Osteocyte (in vitro differentiated cells): ENCODE data around the gene RLBP1.

- PRO-cap, result no peak
Measured at GRCh38 chr15:89096459-89097236, 8.4 kb downstream of the ABHD2 start.

DNA sequence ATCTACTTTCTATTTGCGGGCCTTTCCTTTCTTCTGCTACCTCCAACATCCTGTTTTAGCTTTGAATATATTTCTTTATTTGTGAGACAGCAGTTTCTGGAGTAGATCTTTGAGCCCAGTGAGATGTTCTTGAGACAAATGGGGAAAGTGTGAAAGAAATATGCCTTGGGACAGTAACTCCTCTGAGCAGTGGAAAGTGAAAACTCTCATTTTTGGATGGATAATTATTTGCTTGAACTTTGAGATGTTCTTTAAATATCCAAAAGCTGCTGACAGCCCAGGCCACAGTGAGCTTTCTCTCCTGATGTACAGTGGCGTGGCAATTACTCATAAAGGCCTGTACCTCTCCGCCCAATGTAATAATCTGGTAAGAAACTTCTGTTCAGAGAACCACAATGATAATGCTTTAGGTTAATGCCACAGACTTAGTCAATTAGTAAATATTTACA is 12.9 kb downstream of the ABHD2 start:
- PRO-cap, result no peak

- PRO-cap, result no peak
Measured at GRCh38 chr15:89102652-89103080, 14.4 kb downstream of the ABHD2 start.

DNA sequence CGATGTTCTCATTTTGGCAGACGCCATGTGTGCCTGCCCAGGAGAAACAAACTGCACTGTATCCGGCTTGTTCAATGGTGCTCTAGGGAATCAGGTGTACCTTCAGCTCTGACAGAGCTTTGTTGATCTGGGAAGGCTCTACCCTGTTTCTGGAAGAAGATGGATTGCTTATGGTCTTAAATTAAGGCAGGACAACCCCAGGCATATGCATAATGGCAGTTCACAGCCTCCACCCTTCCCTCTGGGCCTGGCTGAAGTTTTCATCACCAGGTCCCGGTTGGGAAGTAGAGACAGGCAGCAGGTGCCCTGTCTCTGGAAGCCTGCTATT is 34.1 kb downstream of the ABHD2 start:
- PRO-cap, result no peak

- PRO-cap, result no peak
Measured at GRCh38 chr15:89127059-89127639, 38.9 kb downstream of the ABHD2 start.

DNA sequence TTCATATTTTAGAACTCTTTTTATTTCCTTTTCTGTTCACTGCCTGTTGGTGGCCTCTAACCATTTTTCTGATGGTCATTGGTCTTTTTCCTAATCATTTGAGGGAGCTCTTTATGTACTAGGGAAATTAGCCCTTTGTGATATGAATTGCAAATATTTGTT is 45.2 kb downstream of the ABHD2 start:
- PRO-cap, result no peak

DNA sequence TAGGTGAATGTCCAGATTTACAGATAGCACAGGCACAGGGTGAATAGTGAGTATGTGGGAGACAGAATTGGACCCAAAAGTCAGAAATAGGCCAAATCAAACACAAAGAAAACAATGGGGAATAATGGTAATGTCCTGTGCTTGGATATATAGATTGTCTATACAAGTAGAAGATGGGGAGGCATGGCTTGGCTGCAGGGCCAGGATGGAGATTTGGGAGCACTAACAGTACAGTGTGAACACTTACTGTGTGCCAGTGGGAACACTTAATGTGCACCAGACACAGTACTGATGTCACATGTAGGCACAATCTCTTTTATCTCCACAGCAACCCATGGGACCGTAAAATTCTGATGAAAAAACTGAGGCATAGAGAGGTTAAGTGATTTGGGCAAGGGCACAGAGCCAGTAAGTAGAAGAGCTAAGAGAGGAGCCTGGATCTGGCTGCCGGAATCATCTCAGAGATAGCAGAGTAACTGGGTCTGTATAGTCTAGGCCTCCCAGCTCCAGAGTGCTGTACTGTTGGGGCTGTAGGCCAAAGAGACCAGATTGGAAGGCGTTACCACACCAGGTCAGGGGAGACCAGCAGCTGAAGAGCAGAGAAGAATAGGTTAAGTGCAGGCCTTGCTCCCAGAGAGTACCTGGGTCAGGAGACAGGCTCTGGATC is 63.4 kb downstream of the RLBP1 start:
- PRO-cap, result no peak

DNA sequence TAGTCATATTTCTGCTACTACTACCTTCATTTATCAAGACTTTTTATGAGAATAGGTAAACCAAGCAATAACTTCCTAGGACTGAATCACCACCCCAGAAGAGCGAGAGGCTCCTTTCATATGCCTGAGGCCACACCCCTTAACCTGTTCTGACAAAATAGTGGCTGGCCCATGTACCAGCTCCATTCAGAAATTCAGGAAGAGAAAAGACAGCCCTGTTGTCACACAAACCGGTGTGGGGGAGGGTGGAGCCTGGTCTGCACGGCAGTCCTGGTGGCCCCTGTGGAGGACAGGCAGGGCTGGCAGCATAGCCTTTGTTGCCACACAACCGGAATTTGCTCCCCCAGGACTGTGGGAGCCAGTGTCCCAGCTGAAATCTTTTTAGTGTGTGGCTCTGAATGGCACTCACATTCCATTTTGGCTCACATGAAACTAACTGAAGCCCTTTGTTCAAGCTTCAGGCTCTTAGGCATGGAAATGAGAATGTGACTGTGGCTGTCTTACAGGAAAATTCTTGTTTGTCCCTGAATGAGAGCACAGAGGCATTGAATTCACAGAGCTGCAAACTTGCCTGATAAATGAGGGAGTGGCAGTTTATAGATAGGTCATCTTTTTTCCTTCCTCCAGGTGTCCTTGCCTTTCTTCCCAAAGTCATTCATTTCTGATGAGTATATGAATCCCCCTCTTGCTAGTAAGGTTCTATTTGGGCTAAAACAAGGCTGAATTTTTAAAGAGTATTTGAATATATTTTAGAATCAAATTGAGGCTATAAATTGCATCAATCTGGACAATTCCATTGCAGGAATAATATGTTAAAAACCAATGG is 23.7 kb downstream of the RLBP1 start:
- PRO-cap, result no peak

GRCh38 chr15:89221281-89222050 is at the start of gene RLBP1:
Gene RLBP1 (minus strand): TSS chr15:89221579.
- PRO-cap, result no peak

DNA sequence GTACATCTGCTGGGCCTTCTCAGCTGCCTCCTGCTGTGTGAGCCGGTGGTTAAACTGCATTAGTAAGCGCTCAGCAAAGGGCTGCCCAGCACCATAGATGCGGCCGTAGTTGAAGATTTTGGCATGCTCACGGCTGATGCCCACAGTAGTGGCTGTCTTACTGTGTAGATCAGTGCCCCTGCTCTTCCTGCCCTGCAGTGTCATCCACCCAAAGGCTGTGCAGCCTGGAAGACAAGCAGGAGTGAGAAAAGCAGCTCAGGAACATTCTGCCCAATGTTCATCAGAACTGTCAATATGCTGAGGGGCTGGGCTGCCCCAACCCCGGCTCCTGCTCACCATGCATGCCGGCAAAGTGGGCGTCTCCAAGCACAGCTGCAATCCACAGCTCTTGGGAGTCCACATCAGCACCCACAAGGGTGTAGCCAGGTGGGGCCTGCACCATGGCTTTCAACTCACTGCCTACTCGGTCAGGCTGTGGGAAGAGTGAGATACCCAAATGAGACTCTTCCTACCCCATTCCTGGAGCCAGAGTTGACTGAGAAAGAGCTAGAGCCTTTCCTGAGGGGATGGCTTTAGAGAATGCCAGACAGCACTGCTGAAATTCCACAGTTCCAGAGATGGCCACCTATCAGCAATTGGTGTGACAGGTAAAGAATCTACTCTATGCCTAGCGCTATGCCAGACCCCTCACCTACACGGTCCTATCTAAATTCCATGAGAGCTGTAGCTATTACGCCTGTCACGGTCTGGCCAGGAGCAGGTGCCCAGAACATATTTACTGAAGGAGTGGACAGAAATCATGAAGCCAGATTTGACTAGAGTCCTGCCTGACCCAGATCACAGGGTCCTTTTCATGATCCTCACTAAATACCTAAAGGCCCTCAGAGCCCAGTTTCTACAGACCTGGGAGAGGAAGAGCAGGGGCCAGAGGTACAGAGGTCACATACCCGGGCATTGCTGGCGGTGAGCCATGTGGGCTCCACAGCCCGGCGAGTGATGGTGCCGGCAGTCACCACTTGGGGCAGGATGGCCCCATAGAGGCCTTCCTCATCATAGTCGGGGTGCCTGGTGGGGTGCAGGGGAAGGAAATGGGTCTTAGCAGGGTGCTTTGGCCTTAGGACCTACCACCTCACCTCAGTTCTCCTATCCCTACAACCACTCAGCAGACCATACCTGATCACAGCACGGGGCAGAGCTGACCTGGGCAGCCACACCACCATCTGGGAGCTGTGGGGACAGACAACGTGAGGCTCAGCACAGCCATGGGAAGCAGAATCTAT is 13.4 kb downstream of the POLG start:
- PRO-cap, result no peak

DNA sequence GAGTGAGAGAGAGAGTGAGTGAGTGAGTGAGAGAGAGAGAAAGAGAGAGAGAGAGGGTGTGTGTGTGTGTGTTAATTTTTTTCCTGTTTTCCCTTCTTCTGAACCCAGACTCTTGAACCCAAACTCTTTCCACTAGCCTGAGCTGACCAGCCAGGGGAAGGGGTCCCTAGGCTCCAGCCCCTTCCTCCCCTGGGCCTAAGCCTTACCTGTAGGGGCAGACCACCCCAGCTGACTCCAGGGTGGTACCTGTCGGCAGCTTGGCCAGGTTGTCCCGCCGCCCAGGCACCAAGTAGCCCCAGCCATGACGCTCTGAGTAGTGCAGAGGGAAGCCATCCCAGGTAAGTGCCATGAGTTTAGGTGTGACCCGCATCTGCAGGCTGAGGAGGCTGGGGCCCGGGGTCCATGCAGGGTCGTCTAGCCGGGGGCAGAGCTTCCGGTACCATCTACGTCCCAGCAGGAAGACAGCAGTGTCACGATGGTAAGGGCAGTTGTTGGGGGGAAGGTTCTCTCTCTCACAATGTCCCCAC is 9.3 kb downstream of the POLG start:
- PRO-cap, result no peak

- PRO-cap, result no peak
Measured at GRCh38 chr15:89498090-89498833, 1.9 kb upstream of the RHCG start.

DNA sequence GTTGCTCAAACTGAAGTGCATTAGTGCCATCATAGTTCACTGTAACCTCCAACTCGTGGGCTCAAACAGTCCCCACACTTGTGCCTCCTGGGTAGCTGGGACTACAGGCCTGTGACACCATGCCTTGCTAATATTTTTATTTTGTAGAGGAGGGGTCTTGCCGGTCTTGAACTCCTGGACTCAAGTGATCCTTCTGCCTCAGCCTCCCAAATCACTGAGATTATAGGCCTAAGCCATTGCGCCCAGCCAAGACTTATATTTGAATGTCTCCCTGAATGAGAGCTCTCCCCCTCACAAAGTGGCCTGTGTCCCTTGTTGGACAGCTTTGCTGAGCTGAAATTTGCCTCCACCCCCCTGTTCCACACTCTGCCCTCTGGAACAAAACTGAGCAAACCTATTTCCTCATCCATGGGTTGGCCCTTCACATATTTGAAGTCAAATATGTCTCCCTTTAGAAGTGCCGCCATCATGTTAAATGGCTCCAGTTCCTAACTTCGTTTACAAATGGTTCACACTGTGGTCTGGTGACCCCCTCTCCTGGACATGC is 4.8 kb downstream of the PLIN1 start:
- PRO-cap, result no peak

- PRO-cap, result no peak
Measured at GRCh38 chr15:89802171-89803408, 12.1 kb downstream of the ANPEP start.

GRCh38 chr15:89860834-89861381 is 32.9 kb downstream of the AP3S2 start:
- PRO-cap, result no peak

- PRO-cap, result no peak
Measured at GRCh38 chr15:90028562-90029075, 27.5 kb downstream of the ZNF710 start.

DNA sequence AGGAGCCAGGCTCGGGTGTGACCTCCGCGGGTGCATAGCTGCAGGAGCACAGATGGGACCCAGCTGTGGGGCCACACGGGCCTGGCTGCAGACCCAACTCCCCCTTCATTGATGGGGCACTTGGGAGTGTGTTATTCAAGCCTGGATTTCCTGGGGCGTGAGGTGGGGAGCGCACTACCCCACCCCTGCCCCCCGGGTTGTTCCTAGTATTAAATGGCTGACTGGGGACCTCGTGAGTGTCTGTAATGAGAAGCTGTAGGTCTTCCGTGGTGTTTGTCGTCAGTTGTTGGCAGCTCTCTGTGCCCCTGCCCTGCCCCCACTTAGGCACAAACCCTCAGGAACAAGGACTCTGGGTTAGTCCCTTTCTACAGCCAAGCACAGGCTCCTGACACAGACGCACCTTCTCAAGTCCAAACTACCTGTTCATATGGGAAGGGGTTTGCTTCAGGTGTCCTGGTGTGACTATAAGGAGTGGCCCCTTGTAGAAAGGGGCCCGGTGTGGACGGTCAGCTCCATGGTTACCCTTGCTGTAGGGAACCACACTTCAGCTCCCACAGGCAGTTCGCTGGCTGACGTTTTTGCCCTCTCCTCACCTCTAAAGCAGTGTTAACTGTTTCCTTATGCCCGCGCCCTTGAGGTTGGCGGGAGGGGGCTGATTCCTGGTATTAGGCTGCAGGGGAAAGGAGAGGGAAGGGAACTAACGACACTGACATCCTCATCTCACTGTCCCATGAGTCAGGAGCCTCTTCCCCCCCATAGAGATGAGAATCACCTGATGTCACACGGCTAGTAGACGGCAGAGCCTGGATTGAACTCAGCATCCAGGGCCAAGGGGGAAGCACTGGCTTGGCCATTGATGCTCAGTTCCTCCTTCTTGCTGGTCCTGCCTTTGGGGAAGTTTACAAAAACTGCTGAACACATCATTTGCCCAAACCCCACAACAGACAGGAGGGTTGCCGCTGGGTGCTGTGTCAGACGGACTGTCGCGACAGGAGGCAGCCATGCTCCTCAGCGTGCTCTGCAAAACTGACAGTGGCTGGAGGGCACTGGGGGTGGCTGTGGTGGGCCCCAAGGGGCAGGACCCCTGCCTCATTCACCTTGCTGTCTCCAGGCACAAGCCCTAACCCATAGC is 38.7 kb downstream of the IDH2 start:
- PRO-cap, result no peak

DNA sequence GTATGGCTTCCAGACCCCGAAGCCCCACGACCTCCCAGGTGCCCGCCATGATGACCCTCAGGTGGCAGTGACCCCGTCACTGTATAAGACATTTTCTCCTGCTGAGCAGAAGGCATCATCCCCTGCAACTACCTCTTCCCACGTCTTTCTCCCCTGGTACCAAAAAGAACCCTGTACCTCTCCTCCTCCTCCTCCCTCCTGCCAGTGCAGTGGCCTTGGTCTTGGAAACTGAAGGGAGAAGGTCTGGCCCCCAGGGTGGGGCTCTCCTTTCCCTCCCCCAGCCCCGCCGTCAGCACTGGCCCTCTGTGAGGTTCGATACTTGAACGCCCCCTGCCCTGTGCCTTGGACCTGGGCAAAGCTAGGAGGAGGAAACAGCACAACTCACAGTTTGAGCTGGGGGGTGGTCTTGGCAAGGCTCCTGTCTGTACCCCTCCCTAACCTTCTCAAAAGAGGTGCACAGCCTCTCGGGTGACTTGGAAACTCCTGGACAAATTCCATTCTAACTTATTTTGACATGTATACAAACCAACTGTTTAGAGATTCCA is 20.6 kb downstream of the IDH2 start:
- PRO-cap, result no peak

DNA sequence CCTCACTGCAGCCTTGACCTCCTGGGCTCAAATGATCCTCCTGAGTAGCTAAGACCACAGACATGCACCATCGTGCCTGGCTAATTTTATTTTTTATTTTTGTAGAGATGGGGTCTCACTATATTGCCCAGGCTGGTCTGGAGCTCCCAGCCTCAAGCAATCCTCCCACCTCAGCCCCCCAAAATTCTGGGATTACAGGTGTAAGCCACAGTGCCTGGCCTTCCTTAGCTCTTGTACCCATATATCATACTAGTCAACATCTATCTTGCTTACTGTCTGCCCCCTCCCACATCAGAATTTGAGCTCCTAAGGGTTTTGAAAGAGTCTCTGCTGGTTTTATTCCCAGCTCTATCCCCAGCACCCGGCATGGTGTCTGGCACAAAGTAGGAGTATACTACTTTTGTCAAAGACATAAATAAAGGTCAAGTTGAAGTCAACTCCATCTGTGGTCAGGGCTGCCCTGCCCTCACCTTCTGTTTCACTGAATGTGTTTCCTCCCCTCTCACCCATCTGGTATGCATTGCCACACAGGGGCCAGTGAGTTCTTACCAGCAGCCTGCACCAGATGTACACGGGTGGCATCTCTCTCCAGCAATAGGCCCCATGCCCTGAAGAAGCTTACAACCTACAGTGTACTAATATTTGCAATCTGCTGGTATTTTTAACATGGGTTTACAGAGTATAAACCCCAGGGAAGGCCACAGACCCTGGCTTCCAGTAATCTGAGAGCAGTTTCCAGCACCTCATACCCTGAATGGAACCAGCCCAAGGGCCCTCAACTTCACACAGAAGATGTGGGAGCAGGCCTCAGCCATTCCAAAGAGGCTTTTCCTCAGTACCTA is 2.5 kb downstream of the IDH2 start:
- PRO-cap, result no peak

DNA sequence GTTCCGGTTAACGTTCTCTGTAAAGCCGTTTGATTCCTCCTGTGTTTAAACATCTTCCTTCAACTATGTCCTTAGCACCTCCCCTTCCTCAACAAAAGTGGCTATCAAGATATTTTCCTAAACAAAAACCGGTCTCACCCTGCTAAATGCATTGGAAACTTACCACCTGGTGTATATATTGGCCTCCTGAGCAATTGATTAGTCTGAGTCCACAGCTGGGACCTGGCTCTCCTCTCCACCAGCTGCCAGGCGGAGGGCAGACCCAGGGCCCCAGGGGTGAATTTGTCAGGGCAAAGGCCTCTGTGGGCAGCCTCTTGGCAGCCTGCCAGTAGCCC is 42.9 kb upstream of the IDH2 start:
- PRO-cap, result no peak